Amniotic epithelial cell (primary cell): ENCODE data around the genes FAM217A and CDYL.

- RRBS = no CpG with 5 or more reads among the region's 16 CpGs
Observed at GRCh38 chr6:3427384-3428057, 29.3 kb downstream of the SLC22A23 start.

DNA sequence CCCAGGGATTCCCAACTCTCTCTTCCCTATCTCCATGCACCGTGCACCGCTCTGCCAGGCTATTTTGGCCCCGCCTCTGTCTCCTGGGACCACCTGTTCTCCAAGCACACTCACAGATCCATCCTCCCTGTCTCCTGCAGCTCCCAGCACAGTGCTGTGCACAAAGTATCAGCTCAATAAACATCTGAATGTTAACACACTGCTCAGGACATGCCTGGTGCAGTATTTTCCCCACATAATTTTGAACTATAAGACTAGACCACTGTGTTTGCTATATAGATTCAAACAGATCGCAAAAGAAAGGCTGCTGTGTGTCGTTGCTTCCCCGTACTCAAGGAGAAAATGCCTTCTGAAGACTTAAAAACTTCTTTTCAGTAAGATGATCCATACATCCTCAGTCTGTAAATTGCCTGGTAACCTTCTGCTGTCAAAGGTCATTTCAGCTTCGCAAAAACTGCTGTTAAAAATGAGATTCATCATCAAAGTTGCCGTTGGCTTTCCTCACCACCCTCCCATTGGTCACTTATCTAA lies 20.2 kb downstream of the SLC22A23 start:
- RRBS = no CpG with 5 or more reads among the region's 8 CpGs

GRCh38 chr6:3455457-3456482 lies 1.1 kb downstream of the SLC22A23 start:
- RRBS = 3% methylated on average over 37 of the region's 78 CpGs

GRCh38 chr6:3719766-3720428 lies 31.6 kb downstream of the PXDC1 start:
- RRBS = no CpG with 5 or more reads among the region's 17 CpGs

DNA sequence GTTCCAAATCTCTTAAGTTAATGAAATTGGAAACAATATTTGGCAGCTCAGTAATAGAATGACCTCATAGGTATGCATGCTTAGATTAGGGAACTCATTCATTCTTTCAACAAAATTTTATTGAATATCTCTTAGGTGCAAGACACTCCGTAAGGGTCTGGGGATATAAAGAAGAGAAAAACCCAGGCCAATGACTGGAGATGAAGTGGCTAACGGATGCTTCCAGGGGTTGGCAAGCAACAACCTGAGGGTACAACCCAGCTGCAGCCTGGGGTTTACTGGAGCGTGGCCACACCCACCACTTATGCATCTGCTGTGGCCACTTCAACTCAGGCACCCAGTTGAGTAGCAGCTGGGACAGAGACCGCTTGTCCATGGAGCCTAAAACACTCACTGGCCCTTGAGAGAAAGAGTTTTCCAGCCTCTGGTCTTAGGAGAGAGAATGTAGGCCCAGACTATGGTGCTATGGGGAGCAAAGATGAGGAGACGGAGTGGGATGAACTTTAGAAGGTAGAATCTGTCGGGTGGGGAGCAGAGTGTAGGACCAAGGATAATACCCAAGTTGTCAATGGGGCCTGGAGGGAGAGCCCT lies 46.7 kb upstream of the PXDC1 start:
- RRBS = no CpG with 5 or more reads among the region's 6 CpGs

DNA sequence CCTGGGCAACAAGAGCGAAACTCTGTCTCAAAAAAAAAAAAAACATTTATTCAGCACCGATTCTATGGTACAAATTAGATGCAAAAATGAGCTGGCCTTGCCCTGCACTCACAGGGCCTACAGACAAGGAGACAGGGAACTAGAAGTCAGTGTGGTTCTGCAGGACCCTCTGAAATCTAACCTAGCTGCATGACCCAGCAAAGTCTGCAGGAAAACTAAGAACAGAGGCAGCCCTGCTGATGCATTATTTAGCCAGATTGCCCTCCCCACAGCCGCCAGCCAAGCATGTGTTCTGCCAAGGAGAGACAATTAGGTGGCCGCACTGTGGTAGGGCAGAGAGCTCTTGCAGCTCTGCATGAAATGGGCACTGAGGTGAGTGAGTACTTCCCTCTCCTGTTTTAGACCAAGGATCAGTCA lies 24.0 kb upstream of the FAM50B start:
- RRBS = no CpG with 5 or more reads among the region's 4 CpGs

DNA sequence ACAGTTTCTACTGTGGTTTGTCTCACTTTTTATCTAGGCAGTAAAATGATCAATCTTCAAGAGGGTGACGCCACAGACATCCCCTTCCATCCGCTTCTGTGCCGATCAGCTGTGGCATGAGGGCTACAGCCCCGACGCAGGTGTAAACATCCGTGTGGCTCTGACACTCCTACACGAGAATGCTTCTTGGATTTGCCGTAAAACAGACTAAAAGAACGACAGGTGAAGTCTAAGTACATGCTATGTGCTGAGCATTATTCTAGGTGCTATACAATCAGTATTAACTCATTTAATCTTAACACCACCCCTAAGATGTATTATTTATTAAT lies 43.8 kb downstream of the FAM50B start:
- RRBS = no CpG with 5 or more reads among the region's 9 CpGs

DNA sequence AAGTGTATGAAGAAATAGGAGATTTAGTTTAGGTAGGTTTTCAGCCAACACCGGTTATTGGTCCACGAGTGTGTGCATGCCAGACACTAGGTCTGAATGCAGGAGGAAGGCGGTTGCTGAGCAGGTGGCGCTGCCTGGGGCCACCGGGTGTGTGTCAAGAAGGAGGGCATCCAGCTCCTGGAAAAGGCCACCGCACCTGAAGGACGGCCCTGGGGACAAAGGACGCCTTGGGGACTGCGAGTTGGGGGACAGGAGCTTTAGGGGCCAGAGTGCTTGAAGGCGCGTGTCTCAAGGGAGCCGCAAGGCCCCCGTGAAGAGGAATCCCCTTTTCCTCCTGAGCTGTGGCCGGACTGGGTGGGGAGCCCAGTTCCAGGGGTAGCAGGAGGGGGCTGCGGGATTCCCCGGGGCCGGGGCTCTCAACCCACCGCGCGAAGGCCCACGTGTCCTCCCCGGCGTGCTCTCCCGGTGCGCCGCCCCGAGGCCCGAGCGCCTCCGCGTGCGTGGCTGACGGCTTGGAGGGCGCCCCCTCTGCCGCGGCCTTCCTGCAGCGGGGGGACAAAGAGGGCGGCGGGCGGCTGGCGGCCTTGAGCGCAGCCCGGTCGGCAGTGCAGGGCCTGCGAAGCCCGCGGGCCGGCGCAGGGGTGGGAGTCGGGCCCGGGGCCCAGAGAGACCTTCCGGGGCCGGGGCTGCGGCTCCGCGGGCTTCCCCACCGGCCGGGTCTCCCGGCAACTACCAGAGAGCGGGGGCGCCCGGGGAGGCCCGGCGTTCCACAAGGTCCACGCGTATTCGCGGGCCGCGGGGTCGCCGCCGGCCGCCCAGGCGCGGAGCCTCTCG lies at the start of gene FAM217A:
TSS of gene FAM217A (minus strand) at position 711 of the 834 bp plus-strand sequence.
- RRBS = 44% methylated on average over 35 of the region's 77 CpGs

DNA sequence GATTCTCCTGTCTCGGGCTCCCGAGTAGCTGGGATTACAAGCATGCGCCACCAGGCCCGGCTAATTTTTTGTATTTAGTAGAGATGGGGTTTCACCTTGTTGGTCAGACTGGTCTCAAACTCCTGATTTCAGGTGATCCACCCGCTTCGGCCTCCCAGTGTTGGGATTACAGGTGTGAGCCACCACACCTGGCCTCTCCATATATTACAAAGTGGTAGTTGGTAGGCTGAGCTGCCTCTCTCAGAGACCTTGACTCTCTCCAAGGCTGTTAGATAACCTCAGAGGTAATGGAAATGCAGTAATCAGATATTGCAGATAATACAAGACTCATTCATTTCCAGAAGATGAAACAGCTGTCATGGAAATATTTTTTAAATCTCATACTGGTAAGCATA lies 1.6 kb upstream of the ECI2 start:
- RRBS = no CpG with 5 or more reads among the region's 6 CpGs

DNA sequence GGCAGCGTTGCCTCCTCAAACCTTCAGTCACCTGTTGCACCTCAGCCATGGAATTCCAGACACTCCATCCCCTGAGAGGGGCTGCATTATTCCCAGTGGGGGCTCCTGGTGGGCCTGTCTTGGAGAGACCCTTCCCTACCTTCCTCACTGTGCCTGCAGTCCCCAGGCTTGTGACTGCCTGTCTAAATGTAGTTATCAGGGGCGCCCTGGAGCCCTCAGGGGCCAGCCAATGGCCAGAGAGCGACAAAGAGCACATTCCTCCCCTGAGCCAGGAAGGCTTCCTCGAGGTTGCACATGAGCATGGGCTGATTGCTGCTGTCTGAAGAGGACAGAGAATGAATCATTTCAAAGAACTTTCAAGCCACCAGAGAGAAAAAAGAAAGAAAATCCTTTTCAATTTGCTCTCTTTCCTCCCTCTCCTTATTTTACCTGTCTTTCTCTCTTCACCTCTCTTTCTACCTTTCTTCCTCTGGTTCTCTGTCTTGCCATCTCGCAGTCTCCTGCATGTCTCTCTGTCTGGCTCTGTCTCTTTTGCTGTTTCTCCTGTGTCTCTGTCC lies 211.7 kb upstream of the ECI2 start:
- RRBS = no CpG with 5 or more reads among the region's 5 CpGs

DNA sequence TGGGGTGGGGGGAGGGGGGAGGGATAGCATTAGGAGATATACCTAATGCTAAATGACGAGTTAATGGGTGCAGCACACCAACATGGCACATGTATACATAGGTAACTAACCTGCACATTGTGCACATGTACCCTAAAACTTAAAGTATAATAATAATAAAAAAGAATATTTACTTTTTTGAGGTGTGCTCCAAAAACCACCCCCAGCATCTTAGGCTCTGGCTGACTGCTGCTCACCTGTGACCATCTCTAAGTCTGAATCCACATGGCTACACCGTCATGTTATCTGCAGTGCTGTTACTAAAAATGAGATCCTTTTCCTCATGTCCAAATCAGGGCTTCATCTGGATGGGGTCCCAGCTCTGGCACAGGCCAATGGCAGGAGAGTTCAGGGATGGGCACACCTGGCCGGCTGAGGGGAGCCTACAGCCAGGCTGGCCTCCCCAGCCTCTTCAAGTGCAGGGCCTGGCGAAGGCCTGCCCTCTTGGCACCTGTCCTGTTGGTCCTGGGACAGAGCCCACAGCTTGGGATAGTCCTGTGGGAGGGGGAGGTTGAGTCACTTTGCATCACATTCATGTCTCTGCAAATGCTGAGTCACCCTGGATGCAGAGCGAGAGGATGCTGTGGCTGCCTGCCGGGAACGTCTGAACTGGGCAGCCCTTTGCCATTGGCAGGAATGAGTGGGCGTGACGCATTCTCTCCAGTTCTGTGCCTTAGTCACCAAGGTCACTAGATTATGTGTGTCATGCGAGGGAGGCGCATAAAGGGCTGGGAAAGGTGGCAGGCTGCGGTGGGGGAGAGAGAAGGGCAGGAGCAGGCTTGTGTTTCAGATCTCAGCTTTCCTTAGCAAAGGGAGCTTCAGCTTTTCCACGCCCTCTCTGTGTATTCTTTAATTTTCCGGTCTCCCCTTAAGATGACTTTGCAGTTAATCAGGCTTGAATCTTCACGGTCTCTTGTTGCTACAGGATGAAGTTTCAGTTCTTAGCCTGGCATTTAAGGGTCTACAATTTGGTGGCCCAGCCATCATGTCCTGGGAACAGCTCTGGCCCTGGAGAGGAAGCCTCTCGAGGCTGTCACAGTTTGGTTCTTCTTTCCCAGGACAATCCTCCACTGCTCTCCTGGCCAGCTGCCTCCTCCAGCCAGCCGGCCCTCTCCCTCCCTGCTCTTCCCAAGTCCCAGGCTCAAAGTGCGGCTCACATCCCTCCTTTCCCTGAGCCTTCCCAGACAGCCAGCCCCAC lies 223.2 kb upstream of the ECI2 start:
- RRBS = no CpG with 5 or more reads among the region's 18 CpGs

DNA sequence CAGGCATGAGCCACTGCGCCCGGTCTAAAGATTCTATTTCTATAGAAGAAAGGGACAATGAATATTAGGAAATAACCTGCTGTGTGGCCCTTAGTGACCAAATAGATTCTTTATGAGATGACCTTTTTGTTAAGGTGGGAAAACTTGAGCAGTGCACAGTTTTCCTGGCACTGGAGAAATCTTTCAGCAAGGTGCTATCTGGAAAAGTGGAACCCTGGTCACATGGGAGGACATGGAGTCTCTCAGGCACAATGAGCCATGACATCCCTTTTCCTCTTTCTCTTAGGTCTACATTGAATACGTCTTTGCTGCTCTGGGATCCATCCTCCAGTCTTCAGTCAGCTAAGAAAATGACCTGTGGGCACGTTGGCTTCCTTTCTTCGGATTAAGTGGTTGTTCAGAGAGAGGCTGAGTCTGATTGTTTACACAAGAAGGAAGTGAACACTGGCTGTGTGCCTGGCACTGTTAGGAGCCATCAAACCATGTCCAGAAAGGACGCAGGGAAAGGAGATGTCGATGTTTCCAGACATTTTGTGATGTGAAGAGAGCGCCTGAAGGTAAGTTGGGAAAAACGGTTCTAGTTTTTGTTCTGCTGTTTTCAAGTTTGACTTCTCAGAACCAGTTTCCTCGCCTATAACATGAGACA lies 310.0 kb upstream of the CDYL start:
- RRBS = no CpG with 5 or more reads among the region's 10 CpGs

GRCh38 chr6:4775964-4777027 lies at the start of gene CDYL:
Gene CDYL, plus strand, starts transcription at chr6:4776404.
- RRBS = 3% methylated on average over 60 of the region's 161 CpGs

DNA sequence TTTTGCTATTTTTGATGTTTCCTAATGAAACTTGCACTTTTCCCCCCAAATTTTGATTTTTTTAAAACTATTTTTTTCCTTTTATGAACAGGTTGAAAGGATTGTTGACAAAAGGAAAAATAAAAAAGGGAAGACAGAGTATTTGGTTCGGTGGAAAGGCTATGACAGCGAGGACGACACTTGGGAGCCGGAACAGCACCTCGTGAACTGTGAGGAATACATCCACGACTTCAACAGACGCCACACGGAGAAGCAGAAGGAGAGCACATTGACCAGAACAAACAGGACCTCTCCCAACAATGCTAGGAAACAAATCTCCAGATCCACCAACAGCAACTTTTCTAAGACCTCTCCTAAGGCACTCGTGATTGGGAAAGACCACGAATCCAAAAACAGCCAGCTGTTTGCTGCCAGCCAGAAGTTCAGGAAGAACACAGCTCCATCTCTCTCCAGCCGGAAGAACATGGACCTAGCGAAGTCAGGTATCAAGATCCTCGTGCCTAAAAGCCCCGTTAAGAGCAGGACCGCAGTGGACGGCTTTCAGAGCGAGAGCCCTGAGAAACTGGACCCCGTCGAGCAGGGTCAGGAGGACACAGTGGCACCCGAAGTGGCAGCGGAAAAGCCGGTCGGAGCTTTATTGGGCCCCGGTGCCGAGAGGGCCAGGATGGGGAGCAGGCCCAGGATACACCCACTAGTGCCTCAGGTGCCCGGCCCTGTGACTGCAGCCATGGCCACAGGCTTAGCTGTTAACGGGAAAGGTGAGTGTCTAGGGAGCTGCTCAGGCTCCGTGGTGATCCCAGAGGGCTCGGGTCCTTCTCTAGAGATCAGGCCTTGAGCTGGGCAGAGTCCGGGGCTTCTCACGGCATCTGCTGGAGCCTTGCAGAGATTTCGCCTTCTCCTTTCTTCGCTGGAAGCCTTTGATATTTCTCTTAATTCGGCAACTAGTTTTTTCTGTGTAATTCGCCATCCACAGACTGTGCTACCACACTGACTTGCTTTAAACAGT lies 111.9 kb downstream of the RPP40 start:
- RRBS = 83% methylated on average over 3 of the region's 35 CpGs

- RRBS = no CpG with 5 or more reads among the region's 8 CpGs
Observed at GRCh38 chr6:4931433-4931912, 72.4 kb downstream of the RPP40 start.

GRCh38 chr6:5096442-5096932 lies 11.3 kb downstream of the PPP1R3G start:
- RRBS = no CpG with 5 or more reads among the region's 2 CpGs

DNA sequence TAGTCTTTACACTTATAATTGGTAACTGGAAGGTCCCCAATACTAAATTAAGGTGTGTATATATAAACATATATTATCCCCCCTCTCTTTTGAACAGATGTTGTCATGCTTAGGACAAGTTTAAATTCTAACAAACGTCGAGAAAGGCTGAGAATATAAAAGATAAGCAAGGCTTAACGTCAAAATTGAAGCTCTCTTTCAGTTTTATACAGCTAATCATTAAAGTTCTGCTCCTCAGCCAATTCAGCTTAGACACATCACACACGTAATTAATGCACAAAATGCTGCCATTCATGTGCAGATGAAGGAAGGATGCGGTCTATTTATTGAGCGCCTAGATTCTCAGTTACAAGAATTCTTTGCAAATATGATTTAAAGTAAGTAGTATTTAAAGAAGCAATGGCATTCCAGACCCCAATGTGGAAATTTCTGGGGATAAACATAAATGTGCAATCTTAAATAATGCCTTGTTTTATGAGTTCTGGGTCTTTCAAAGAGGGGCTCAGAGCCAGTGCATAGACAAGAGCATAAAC lies 86.0 kb downstream of the LYRM4 start:
- RRBS = no CpG with 5 or more reads among the region's 6 CpGs

GRCh38 chr6:5261856-5262209 lies 520 bp downstream of the FARS2 start:
- RRBS = no CpG with 5 or more reads among the region's 7 CpGs

- RRBS = no CpG with 5 or more reads among the region's 3 CpGs
Observed at GRCh38 chr6:5447476-5448122, 186.3 kb downstream of the FARS2 start.